Measurements from ENCODE around the genes RPL37 and GHR.

GRCh38 chr5:40680247-40680664 is 541 bp downstream of the PTGER4 start:
- PRO-cap: unidirectional peak, plus-strand start at chr5:40680394

DNA sequence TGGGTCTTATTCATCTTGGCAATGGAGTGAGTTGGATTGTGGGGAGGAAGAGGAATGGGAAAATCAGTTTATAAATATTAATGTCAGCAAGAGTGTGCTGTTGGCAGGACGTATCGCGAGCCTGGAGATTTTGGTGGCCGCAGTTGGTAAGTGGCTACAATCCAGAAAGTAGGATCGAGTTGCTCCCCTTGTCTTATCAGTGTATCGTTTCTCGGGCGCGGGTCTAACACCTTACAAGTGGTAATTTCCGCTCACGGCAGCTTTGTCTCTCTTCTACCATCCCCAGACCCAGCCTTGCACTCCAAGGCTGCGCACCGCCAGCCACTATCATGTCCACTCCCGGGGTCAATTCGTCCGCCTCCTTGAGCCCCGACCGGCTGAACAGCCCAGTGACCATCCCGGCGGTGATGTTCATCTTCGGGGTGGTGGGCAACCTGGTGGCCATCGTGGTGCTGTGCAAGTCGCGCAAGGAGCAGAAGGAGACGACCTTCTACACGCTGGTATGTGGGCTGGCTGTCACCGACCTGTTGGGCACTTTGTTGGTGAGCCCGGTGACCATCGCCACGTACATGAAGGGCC is 1.0 kb downstream of the PTGER4 start:
- PRO-cap: unidirectional peak, plus-strand start at position 93 of the sequence

DNA sequence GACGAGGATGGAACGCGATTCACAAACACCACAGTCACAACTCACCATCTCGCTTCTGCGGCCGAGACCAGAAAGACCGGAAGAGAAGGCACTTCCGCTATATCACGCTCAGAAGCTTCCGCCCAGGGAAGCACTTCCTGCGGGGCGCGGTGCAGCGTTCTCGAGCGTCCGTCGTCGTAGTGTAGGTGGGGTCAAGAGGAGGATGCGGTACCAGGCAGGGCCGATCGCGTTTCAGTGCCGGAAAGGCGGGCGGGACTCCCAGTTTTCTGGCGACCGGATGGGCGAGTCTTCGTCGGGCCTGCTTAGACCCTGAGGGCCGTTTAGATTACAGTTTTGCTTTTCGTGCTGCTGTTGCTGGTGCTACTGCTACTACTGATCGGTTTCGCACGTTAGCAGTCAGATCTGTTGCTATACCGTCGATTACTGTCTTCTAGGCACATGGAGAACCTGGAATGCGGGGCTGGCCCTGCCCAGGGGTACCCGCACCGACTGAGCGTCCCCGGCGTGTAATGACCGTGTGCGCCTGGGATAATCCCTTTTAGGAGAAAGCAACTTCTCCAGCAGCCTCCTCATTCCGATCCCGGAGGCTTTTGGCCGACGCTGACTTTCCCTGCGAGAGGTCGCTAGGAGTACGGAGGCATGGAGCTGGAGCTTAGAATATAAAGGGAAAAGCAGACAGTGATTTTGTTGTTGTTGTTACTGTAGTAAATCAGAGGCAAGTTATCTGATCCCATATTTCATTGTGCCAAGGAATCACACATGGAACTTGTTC is at the start of gene RPL37:
Gene RPL37, minus strand, starts transcription at position 85 of the 772 bp plus-strand sequence.
- PRO-cap: bidirectional peak, plus-strand start at position 234 of the sequence, minus-strand start at position 59 of the sequence

GRCh38 chr5:40842935-40843815 is 2.0 kb downstream of the CARD6 start:
- PRO-cap: no peak

- PRO-cap: no peak
Measured at GRCh38 chr5:41261178-41261701, 47.9 kb upstream of the C6 start.

- PRO-cap: no peak
Measured at GRCh38 chr5:41312507-41313344, 99.4 kb upstream of the C6 start.

DNA sequence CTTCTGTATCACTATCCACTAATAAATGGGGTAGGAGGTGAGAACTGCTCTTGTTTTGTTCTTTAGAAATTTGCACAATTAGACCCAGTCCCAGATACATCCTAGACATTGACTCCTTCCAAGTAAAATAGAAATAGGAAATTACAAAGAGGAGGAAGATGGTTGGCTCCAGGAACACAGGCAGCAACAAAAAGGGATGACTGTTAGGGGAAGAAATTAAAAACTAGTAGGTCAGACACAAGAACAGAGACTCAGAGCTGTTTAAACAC is 4.0 kb downstream of the PLCXD3 start:
- PRO-cap: no peak

DNA sequence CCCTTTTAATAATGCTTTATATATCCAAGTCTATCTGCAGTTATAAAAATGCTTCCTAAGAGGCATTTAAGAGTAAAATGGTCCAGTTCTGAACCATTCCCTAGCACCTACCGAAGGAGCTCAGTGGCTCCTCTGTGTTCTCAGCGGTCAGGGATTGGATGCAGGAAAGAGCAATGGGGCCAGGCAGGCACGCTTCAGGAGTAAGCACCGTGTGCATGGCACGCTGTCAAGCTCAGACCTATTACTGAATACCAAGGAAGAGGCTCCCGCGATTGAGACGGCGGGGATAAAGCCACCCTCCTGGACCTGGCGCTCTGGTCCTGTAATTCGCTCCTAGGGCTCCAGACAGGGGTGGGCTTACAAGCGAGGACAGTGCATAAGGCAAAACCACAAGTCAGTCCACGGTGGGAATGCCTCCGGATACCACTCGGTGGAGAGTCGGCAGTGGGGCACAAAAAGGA is 1.1 kb downstream of the OXCT1 start:
- PRO-cap: unidirectional peak, plus-strand start at position 397 of the sequence

DNA sequence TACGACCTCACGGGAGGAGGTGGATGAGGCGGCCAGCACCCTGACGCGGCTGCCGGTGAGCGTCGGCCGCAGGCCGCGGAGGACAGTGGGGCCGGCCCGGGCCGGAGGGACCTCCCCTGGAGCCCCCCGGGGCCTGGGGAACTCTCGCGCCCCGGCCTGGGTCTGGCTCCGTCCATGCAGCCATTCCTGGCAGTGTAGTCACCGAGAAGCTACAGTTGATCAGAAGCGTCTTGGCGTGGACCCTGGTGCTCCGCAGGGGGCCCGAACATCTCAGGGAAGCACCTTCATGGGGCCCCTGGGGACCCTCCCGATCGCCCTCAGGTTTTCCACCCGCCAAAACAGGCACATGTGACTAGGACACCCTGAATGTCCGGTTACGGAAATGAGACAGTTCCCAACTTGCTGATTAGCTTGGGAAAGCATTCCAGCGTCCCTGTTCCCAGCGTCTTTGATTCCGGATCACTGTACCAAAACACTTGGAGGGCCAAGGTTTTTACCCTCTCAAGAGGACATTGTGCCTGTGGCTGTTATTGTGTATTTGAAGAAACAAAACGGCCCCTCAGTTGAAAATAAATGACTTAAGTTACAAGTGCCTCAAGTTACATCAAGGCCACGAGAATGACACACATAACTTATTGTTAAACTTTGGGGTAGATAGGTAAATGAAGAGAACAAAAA is 502 bp downstream of the FBXO4 start:
- PRO-cap: no peak

DNA sequence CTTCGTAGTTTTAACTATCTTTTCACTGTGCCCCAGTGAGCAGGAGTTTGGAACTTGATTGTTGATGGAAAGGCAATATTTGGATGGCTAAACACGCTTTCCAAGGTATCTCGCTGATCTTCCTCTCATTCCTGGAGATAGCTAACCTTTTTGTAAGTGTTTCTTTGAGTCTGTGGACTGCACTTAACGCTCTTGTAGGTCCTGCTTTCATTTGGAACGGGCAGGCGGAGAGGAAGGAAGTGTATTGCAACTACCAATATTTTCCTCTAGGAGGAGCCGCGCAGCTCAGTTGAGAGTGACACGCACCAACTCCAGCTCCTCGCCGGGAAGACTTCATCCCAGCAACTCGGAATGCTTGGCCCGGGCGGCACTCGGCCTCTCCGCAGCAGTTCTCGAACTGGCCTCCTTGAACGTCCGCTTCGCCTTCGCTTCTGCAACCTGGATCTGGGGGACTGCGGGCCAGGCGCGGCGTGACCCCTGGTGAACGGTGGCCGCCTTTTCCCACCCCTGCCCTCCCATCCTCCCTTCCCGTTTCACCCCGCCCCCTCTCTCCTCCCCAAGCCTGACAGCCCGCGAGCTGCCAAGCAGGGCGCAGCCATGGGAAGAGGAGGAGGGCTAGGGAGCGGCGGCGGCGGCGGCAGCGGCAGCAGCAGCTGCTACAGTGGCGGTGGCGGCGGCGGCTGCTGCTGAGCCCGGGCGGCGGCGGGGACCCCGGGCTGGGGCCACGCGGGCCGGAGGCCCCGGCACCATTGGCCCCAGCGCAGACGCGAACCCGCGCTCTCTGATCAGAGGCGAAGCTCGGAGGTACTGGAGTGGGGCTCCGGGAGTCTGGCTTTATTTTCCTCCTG is at the start of gene GHR:
Gene GHR, plus strand, starts transcription at position 288 of the 848 bp plus-strand sequence.
- PRO-cap: bidirectional peak, plus-strand start at position 385 of the sequence, minus-strand start at position 213 of the sequence; bidirectional peak, plus-strand start at position 598 of the sequence, minus-strand start at position 500 of the sequence

- PRO-cap: no peak
Measured at GRCh38 chr5:42586508-42587022, 163.3 kb downstream of the GHR start.

DNA sequence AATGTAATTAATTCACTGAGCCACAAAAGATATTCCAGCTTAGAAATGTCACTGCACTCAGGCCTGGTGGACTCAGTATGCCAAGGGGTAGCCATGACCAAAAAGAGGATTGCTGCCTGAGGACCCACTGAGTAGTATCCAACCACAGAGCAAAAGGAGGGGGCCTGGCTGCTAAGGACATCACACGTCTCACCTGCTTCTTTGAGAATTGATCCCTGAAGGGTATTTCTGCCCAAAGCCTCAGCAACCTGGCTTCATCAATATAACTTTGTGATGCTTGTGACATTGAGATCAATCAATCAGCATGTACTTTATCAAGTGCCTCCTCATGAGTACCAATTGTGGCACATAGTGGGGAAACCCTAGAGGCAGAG is 134.6 kb upstream of the CCDC152 start:
- PRO-cap: no peak

- PRO-cap: bidirectional peak, plus-strand start at chr5:42993239, minus-strand start at chr5:42993028; bidirectional peak, plus-strand start at chr5:42993506, minus-strand start at chr5:42993333
Measured at GRCh38 chr5:42993122-42993466, 47.0 kb downstream of the ANXA2R start.

- PRO-cap: no peak
Measured at GRCh38 chr5:43020403-43020799, 19.7 kb downstream of the ANXA2R start.

- PRO-cap: bidirectional peak, plus-strand start at chr5:43039554, minus-strand start at chr5:43039558; bidirectional peak, plus-strand start at chr5:43039627, minus-strand start at chr5:43039638; bidirectional peak, plus-strand start at chr5:43040059, minus-strand start at chr5:43040093
Measured at GRCh38 chr5:43039302-43040256, 540 bp downstream of the ANXA2R start.

DNA sequence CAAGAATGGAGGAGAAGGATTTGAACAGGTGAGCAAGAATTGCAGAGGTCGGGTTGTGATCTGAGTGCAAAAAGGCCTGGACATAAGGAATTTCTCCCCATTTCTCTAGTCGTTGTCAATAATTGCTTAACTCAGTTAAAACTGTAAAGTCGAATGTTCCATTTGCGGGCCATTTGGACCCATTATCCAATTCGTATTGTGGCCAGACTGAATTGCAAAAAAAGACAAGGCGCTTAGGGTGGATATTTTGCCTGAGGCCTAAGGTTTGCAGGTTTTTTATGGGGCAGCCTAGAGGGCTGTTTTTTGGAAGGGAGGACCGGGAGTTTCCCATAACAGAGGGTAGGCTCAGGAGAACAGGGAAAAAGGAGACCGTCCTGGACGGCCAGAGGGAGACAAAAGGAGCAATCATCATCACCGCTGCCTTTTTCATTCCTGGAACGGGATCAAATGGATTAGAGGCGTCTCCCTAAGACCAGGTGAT is 34.4 kb upstream of the ANXA2R start:
- PRO-cap: no peak

DNA sequence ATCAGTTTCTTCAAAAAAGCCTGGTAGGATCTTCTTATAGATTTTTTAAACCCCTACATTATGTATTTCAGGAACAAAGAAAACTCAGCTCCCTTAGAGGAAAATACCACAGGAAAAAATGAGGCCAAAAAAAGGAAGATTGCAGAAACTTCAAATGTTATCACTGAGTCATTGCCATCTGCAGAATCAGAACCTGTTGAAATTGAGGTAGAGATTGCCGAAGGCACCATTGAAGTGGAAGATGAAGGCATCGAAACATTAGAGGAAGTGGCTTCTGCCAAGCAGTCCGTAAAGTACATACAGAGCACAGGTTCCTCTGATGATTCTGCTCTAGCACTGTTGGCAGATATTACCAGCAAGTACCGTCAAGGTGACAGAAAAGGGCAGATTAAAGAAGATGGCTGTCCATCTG is 30.8 kb upstream of the NIM1K start:
- PRO-cap: no peak

GRCh38 chr5:43193362-43194158 is 1.5 kb downstream of the NIM1K start:
- PRO-cap: no peak

- PRO-cap: unidirectional peak, minus-strand start at chr5:43286459
Measured at GRCh38 chr5:43286260-43287291, 26.6 kb downstream of the HMGCS1 start.

- PRO-cap: unidirectional peak, minus-strand start at chr5:43287691
Measured at GRCh38 chr5:43287607-43288845, 25.2 kb downstream of the HMGCS1 start.

Data from left lung (tissue), 1 donor.